Vagina (tissue), 1 donor: ENCODE measurements around the genes REX1BD and NDUFA13.

- PRO-cap, result bidirectional peak, plus-strand start at chr19:18588777, minus-strand start at chr19:18588601
- RAMPAGE, long total RNA, result start-site peak on the plus strand at chr19:18588788-18588831, 136 reads
Observed at GRCh38 chr19:18588237-18588925, at the start of gene REX1BD. Gene REX1BD, plus strand, starts transcription at chr19:18588798.

DNA sequence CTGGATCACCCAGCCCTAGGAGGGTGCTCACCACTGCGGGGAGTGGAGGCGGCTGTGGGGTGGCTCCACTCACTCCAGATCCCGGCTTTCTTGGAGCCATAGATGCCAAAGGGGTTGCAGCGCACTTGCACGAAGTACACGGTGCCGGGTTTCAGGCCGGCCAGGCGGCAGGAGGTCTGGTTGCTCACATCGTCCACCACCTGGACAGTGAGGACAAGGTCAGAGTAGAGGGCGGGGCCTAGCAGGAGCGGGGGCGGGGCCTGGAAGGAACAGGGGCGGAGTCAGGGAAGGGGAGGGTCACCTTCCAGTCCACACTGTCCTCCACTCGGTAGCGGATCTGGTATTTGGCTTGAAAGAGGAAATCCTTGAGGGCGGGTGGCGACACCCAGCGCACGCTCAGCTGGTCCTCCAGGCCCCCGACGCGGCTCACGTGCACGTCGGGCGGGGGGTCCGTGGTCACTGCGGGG lies 8.0 kb downstream of the REX1BD start:
- PRO-cap, result no peak
- RAMPAGE, long total RNA, result no peak

DNA sequence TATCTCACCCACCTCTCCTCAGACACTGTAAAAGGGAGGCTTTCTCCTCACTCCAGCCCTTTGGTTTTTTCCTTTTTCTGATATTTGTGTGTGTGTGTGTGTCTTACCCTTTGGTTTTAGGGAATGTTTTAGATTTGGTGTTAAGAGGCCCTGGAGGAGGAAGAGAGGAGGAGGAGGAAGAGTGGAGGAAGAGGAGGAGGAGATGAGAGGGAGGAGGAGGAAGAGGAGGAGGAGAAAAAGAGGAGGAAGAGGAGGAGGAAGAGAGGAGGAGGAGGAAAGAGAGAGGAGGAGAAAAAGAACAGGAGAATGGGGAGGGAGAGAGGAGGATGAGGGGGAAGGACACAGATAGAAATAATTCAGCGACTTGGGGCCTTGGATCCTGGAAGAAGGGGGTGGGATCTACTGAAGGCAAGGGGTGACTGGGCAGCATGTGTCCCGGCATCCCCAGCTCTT lies 10.6 kb downstream of the KLHL26 start:
- PRO-cap, result no peak
- RAMPAGE, long total RNA, result no peak

DNA sequence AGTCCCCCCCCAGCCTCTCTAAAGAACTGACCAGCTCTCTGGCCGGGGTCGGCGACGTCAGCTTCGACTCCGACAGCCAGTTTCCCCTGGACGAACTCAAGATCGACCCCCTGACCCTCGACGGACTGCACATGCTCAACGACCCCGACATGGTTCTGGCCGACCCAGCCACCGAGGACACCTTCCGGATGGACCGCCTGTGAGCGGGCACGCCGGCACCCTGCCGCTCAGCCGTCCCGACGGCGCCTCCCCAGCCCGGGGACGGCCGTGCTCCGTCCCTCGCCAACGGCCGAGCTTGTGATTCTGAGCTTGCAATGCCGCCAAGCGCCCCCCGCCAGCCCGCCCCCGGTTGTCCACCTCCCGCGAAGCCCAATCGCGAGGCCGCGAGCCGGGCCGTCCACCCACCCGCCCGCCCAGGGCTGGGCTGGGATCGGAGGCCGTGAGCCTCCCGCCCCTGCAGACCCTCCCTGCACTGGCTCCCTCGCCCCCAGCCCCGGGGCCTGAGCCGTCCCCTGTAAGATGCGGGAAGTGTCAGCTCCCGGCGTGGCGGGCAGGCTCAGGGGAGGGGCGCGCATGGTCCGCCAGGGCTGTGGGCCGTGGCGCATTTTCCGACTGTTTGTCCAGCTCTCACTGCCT lies 13.8 kb downstream of the COMP start:
- PRO-cap, result no peak
- RAMPAGE, long total RNA, result no peak

DNA sequence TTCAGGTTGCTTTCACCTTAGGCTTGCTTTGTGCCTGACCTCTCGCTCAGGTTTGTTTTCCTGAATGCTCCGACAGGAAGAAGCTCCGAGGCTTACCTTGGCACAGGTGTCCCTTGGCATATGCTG lies 1.7 kb downstream of the UPF1 start:
- PRO-cap, result no peak
- RAMPAGE, long total RNA, result no peak

DNA sequence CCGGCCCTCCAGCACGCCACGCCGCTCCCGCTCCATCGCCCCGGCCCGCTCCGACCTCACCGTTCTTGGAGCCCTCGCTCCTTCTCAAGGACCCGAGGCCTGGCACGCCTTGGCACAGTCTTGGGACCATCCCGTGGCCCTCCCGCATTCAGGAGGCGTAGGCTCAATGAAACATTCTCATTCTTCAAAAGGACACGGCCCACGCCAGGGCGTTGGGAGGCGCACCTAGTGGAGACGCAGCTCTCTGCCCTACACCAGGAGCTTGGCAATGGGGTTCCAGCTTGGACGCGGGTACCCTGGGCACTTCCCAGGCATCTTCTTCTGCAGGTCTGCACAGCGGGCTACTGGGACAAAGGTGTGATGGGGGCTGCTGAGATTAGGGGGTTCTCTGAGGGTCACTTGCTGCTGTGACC lies 549 bp upstream of the CERS1 start:
- PRO-cap, result no peak
- RAMPAGE, long total RNA, result no peak

- PRO-cap, result no peak
- RAMPAGE, long total RNA, result no peak
Observed at GRCh38 chr19:18905519-18905909, 9.6 kb upstream of the CERS1 start.

DNA sequence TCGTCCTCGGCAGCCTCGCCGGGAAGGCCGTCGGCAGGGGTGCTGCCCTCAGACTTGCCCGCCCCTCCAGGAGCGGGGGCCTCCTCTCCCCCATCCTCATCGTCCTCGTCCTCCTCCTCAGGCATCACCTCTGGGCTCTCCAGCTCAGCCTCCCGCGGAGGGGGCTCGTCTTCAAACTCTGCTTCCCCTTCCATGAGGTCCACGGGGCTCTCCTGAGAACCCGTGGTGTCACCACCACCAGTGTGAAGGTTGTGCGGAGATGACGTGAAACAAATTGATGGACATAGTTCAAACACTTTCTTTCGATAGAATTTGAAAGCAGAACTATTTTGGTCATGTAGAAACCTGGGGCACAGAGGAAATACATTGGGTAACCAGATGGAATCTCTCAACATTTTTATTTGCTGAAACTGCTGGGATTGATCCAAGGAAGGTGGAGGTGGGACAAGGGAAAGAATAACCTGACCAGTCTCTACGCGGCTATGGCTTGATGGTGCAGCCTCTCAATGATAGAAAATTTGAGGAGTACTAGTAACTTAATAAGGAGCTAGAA lies 28.9 kb downstream of the SUGP2 start:
- PRO-cap, result no peak
- RAMPAGE, long total RNA, result no peak

DNA sequence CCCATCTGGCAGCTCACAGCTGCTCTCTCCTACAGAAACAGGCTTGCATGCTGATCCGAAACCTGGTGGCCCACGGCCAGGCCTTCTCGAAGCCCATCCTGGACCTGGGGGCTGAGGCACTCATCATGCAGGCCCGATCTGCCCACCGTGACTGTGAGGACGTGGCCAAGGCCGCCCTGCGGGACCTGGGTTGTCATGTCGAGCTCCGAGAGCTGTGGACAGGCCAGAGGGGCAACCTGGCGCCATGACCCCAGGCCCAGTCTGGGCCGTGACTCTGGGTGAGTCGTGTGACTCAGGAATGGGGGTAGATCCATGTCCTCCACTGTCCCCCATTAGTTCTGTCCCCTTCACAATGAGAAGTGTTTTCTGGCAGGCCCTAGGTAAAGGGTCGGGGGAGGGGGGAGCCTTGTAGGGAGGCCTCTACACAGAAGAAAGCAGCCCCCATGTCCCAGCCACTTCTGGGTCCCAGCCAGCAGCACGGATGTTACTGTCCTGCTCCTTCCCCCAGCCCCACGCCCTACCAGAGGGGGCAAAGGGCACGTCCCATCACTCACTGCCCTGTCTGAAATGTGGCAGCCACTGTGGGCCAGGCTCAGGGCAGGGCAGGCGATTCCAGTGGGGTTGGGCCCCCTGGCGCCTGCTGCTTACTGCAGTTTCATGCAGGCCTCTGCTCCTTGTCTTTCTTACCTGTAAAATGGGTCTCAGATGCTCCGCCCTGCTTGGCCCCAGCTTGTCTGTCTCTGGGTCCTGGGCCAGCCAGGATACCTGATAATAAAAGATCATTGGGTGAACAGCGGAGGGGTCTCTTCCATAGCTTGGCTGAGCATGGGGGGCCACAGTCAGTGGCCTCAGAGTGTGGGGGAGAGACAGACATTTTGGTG lies 6.2 kb upstream of the SLC25A42 start:
- PRO-cap, result no peak
- RAMPAGE, long total RNA, result no peak

DNA sequence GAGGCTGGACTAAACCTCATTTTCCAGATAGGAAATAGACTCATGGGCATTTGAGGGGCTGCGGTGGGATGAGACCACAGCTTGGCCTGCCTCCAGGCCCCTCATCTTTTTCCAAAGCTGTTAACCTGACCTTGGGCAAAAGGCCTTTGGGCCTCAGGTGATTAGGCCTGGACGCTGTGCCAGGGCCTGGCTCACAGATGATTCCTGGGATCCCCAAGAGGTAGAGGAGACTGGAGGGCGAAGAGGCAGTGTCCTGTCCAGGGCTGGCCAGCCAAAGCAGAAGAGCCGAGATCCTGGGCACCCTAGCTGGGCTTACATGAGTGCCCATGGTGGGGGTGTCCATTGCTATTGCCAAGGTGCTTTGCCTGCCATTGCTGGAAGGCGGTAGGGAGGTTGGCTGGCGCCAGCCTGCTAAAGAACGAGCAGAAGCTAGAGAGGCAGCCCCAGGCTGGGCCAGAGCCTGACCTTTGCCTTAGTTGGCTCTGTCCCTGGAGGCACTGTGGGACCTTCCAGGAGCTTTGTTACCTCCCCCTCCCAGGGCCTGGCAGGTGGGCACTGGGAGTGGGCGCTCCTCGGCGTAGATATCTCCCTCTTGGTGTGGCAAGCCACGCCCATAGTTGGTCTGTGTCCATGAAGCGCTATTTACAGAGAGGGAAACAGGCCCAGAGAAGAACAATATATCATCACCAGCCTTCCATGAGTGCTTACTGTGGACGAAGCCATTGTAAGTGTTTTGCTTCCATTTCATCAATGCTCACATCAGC lies 2.4 kb upstream of the SLC25A42 start:
- PRO-cap, result no peak
- RAMPAGE, long total RNA, result no peak

GRCh38 chr19:19063009-19063314 lies 832 bp upstream of the SLC25A42 start:
- PRO-cap, result no peak
- RAMPAGE, long total RNA, result no peak

- PRO-cap, result no peak
- RAMPAGE, long total RNA, result no peak
Observed at GRCh38 chr19:19160265-19161445, 9.4 kb downstream of the MEF2B start.

DNA sequence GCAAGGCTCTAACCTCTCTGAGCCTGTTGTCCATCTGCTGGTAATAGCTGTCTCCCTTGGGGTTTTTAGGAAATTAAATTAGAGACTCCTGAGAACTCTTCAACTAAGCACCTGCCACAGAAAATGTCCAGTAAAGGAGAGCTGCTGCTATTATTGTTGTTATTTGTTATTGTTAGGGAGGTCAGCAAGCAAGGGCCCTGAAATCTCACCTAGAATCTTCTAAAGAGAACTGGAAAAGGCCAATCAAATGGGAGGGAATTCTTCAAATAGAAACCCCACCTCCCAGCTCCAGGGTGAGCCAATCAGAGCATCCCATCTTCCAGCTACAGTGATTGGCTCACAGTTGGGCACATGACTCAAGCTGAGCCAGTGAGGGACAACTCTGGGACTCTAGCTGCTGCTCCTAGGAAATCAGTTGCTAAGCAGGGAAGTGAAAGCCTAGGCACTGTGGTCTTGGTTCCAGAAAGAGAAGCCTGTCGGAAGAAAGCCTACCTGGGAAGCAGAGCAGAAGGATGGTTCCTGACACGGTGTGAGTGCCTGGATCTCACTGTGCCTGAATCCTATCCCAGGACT lies 2.9 kb downstream of the HAPLN4 start:
- PRO-cap, result no peak
- RAMPAGE, long total RNA, result no peak

DNA sequence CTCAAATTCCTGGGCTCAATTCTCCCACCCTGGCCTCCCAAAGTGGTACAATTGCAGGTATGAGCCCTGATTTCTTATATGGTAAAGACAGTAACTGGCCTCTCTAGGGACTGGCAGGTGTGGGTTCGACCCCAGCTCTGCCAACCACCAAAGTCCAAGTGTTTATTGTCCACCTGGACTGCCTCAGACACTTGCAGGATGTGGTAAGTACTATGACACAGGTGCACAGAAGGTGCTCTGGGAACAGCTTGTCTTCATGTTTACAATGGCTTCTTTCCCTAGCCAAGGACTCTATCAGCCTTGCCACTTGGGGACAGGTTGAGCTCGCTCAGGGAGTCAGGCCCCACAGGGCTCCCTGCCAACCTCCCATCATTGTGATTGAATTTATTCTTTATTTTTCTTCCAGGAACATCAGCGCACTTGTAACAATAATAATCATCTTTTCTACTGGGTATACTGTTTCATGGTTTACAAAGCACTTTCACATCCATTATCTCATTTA lies 24.5 kb upstream of the GATAD2A start:
- PRO-cap, result no peak
- RAMPAGE, long total RNA, result no peak

DNA sequence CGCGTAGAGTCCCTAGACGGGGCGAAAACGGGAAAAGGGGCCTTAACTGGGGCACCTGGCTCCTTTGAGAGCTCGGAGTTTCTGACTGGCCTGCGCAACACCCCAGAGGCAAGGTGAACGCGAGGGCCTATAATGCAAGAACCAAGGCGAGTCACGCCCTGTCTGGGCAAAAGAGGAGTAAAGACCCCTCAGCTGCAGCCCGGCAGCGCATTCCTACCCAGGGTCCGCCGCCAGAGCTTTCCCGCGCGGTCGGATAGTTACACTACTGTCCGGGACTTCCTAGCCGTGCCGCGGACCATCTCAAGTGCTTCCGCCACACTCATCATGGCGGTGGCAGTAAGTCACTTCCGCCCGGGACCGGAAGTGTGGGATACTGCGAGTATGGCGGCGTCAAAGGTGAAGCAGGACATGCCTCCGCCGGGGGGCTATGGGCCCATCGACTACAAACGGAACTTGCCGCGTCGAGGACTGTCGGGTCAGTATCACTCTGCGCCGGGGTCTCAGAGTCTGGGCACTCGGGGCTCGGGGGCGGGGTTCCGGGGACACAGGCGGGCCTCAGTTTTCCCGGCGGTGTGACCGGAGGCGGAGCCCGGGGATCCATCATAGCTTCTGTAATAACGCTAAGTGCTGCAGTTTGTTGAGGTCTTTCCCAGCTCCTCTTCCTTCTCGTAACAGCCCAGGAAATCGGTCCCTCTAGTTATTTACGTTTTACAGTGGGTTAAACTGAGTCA lies at the start of gene NDUFA13:
TSS of gene NDUFA13 (plus strand) at position 368 of the 731 bp plus-strand sequence.
- PRO-cap, result bidirectional peak, plus-strand start at position 368 of the sequence, minus-strand start at position 306 of the sequence
- RAMPAGE, long total RNA, result start-site peak on the plus strand centred at position 378 of the sequence, 5 bp wide, 125 reads

GRCh38 chr19:19546689-19547343 lies 8.8 kb downstream of the CILP2 start:
- PRO-cap, result no peak
- RAMPAGE, long total RNA, result no peak

DNA sequence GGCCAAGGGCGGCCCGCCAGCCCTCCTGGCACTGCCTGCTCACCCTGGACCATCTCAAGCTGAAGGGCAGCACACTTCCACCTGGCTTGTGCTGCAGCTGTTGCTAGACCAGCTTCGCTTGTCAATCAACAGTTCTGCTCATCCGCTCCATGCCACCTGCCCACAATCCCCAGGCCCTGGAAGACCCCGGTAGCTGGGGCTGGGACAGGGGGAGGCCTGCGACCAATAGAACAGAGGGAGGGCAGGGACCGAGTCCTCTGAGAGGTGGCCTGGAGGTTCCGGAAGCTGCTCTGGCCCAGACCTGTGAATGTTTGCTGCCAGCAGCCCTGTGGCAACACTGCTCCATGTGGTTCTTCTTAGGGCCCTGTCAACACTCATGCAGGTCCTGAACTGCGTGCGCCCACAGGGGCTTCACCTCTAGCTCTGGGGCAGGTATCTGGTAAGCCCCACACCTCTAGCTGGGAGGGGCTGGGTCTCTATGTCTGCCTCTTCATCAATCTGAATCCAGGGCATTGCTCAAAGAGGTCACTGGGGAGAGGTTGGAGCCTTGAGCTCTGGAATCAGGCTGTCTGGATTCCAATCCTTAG lies 7.1 kb upstream of the GMIP start:
- PRO-cap, result no peak
- RAMPAGE, long total RNA, result start-site peak on the minus strand centred at position 151 of the sequence, 191 bp wide, 11 reads

- PRO-cap, result no peak
- RAMPAGE, long total RNA, result no peak
Observed at GRCh38 chr19:20422558-20423159, 142.9 kb downstream of the ZNF737 start.

- PRO-cap, result no peak
- RAMPAGE, long total RNA, result no peak
Observed at GRCh38 chr19:21263786-21264318, 65.4 kb downstream of the ZNF708 start.

GRCh38 chr19:21593753-21594309 lies 88.4 kb downstream of the ZNF429 start:
- PRO-cap, result no peak
- RAMPAGE, long total RNA, result no peak